Pericardium fibroblast (primary cell): ENCODE results near the genes TCL1B, TCL1A and BDKRB2.

DNA sequence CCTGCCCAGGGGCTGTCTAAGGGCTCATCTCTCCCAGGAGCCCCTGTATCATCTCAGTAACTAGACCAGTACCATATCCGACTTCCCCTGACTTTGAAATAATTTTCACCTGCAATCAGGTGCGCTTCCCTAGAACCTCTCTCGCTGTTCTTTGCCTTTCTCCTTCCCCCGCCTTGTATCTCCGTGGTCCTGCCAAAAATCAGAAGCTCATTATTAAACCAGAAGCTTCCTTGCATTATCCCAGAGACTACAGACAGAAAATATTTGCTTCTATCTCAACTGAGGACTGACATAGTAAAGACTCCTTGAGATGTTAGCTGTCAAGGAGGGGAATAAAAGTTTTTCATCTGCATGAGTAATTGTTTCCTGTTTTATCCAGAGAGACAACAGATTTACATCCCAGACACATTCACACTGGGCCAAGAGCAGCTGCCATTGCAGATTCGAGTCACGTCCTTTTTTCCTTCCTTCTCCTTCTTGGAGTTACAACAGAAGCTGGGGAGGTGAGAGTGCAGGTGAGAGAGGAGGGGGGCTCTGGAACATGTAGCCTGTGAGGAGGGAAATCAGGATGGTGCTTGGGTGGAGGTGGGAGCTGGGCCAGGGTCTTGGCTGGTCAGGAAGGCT, 16.1 kb upstream of the TCL1B start:
- RAMPAGE, long total RNA, result no peak

GRCh38 chr14:95686277-95686676, at the start of gene TCL1B:
Gene TCL1B (plus strand): TSS chr14:95686426.
- RAMPAGE, long total RNA, result no peak

DNA sequence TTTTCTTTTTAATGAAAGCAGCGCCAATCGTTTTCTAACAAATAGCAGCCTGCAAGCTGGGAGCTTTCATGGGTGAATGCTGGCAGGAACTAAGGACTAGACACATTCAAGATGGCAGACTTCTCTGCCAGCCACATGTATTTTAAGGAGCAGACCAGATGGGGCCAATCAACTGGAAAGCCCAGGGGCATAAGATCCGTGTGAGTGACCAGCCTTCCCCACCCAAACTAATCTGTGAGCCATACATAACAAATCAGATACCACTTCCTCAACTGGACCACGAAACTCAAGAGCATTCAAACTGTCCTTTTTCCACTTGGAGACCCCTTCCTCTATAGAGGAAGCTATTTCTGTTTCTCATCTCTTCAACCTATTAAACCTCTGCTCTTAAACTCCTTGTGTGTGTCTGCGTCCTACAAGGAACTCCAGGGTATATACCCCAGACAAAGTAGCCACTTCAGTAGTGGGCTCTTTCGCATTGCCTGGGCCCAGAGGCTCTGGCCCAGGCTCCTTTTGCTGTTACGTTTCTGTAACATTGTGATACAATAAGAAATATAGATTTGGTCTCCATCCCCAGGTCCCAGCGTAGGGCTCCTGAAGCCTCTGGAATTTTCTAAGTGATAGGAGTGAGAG, 9.8 kb downstream of the TCL1B start:
- RAMPAGE, long total RNA, result no peak

DNA sequence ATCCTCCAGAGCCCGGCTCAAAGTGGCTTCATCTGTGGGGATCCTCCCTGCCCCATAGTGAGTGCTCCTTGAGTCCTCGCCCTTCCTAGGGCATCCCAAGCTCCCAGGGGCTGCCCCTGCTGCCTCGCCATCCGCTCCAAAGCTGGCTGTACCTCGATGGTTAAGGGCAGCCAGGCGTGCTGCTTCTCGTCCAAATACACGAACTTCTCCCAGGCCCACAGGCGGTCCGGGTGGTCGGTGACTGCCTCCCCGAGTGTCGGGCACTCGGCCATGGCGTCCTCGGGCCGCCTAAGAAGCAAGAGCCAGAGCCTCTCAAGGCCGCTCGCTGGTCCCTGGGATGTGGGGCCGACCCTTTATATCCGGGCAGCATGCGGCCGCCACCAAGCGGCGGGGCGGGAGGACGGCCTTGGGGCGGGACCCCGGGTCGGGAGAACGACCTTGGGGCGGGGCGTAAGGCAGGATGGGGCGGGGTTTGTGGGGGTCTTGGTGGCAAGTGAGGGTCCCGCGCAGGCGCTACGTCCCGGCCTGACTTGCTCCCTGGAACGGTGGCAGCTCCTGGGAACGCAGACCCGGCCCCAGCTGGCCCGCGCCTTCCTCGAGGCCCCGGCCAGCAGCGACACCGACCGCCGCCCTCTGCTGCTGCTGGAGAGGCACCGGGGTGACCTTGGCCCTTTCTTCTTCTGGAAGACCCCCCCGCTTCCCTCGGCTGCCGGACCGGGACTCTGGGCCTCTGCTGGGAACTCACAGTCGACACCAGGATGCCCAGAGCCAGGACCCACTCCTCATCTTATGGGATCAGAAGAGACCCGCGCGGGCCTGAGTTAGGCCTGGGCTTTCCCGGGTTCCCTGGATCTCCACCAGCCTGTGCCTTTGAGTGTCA, at the start of gene TCL1A:
Gene TCL1A, minus strand, starts transcription at position 331 of the 880 bp plus-strand sequence.
- RAMPAGE, long total RNA, result no peak

DNA sequence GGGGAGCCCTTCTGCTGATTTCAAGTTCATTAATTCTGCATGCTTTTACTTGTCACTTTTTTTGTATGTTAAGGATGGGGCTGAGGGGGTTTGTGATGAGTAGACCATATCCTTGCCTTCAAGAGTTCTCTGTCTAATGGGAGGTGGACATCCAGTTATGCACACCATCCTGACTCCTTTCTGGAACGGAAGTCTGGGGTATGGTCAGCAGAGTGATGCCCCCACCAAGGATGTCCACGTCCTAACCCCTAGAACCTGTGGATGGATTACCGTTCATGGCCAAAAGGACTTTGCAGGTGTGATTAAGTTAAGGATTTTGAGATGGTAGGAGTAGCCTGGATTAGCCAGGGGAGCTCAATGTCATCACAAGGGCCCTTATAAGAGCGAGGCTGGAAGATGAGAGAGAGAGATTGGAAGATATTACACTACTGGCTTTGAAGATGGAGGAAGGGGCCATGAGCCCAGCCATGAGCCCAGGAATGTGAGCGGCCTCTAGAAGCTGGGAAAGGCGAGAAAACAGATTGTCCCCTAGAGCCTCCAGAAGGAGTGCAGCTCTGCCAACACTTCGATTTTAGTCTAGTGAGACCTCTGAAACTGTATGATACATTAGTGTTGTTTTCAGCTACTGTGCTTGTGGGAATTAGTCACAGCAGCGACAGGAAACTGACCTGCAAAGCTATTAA, 44.1 kb downstream of the C14orf132 start:
- RAMPAGE, long total RNA, result no peak

DNA sequence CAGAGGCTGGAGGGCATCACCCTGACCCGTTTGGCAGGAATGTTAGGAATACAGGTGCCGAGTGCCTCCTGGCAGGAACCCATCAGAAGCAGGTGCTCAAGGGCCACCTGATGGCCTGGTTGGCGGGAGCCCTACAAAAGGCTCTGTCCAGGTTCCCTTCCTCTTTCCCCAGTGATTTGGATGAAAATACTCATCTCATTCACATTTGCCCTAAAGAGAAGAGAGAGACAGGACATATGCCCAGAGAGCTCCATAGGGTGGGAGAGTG, 44.6 kb downstream of the C14orf132 start:
- RAMPAGE, long total RNA, result no peak

DNA sequence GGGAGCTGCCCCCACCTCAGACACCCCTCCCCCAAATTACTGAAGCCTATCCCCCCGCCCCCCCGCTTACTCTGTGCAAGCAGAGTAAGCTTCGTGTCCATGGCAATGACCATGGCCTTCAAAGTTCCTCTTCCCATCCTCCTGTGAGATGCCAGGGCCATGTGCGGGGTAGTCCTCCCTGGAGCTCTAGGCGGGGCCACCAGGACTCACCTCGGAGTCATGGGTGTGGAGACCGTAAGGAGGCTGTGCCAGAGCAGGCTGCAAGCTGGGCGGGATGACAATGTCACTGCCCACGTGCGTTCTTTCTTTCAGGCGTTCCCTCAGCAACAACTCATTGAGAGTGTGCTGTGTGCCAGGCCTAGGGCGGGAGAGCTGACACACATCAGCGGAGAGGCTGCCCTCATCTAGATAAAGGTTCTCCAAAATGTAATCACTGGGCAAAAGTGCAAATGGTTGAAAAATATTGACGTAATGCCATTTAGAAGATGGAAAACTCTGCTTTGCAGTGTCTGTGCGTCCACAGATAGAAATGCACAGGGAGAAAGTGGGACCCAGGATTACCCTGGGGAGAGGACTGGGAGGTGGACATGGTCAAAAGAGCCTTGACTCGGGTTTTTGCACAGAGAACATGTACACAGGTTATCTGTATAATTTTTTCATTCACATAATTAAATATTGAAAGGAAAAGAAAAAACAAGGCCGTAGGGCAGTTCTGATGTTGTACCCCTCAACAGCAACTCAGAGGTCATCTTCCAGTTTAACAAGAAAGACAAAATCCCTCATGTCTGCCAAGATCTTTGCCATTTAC, 67.0 kb downstream of the C14orf132 start:
- RAMPAGE, long total RNA, result no peak

DNA sequence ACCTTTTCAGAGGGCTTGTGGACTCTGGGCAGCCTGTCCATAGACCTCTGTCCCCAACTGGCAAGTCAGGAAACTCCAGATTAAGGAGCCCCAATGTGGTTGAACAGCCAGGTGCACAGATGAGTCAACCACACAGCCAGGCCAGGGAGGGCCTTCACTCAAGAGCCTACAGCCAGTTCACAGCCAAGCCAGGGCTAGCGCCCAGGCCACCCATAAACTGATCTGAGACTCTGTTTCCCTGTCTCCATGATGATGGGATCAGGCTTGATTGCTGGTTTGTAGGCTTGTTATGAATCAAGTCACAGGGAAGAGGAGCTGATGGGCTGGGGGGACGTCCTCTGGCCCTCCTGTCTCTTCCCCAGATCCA, 943 bp upstream of the BDKRB2 start:
- RAMPAGE, long total RNA, result no peak

- RAMPAGE, long total RNA, result start-site peak on the plus strand at chr14:96204811-96204908, 17 and 15 reads in 2 replicates
Measured at GRCh38 chr14:96204516-96205422, at the start of gene BDKRB2. Gene BDKRB2 (plus strand): TSS chr14:96204839.

- RAMPAGE, long total RNA, result no peak
Measured at GRCh38 chr14:96239596-96240334, 16.2 kb upstream of the BDKRB1 start.

GRCh38 chr14:96267243-96267846, 11.3 kb downstream of the BDKRB1 start:
- RAMPAGE, long total RNA, result no peak

- RAMPAGE, long total RNA, result no peak
Measured at GRCh38 chr14:96309087-96309710, 53.2 kb downstream of the BDKRB1 start.

GRCh38 chr14:96363610-96364494, 526 bp downstream of the GSKIP start:
- RAMPAGE, long total RNA, result no peak

DNA sequence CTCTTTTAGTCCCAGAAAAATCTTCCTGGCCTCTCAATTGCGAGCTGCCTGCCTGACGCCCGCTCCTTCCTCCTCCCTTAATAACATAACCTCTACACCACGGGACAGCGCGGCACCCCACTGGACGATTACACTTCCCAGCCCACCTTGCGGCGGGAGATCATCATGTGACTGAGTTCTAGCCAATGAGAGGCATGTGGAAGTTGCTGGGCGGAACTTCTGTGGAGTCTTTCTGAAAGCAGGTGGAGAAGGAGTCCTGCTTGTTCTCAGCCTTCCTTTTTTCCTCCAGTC, 133.7 kb upstream of the VRK1 start:
- RAMPAGE, long total RNA, result no peak

- RAMPAGE, long total RNA, result no peak
Measured at GRCh38 chr14:96741303-96741875, 55.8 kb upstream of the VRK1 start.

GRCh38 chr14:97571905-97572242, 774.7 kb downstream of the VRK1 start:
- RAMPAGE, long total RNA, result no peak

DNA sequence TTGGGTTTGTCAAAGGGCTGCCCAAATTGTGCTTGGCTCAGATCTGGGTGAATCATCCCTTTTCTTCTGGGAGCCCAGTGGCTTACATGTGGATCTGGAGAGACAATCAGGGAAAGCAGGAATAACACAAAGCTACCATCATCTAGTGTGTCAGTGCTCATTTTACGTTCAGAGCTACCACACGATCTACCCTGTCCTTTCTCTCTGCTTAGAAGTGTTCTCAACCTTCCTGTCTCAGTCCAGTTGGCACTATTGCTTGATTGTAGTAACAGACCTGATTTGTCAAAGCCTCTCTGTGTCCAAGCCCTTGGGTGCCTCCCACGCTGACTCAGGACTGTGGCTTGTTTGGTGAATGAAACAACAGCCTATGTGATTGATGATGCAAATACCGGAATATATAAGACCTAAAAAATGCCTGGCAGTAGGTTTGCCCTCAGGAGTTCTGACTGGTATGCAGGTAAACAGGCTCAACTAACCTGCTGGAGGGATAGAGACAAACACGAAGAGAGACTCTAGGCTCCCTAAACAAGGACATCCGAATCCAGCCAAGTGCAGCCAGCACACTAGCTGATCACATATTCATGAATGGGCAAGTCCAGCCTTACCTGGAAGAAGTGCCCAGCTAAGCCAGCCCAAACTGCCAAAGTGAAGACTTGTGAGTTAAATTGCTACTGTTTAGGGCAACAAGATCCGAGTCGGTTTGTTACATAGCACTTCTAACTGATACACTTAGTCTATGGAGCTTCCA, 974.5 kb downstream of the VRK1 start:
- RAMPAGE, long total RNA, result no peak

GRCh38 chr14:97994268-97994801, 1197.2 kb downstream of the VRK1 start:
- RAMPAGE, long total RNA, result no peak

GRCh38 chr14:98103721-98104387, 1168.1 kb downstream of the BCL11B start:
- RAMPAGE, long total RNA, result no peak

DNA sequence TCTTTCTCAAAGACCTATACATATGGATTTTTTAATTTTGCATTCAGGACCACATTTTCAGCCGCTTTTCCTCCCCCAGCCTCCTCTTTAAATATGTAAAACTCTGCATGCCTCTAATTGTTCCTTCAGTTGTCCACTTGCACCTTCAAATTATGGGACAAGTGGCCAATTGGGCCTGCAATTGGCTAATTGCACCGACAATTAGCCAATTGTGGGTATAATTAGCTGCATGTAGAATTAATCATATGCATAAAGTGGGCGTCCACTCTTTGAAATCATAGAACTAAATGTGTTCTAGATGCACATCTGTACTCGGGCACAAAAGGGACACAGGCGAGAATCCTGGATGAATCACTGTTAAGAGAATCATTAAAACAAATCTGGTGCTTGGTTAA, 1124.9 kb downstream of the BCL11B start:
- RAMPAGE, long total RNA, result no peak